Monocyte (primary cell): ENCODE measurements around a stretch of chr7.

- PRO-cap, 2 experiments, result no peak in any of the 2 experiments
Observed at GRCh38 chr7:105678754-105679582, 97.7 kb upstream of the EFCAB10 start.

DNA sequence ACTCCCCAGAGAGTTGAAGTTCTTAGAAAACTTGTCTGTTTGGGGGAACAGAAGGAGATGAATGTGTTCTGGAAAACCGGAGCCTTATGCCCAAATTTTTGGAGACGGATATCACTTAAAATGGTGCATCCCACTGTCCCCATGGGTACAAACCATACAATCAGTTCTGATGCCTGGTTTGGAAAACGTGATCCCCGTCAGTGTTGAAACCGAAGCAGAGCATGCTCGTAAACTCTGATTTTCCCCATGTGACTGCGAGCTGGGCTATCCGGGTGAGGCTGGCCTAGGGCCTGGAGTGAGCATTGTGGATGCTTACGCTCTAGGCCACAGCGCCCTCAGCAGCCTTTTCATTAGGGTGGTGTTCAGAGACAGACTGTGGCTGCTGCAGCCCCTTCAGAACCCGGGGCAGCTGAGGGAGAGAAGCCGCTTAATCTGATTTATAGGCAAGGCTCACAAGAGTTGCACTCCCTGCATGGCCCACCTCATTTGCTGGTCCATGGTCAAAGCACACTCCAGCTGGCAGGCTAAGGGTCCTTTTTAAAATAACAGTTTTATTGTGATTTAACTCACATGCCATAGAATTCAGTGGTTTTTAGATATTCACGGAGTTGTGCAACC, 72.7 kb downstream of the SYPL1 start:
- PRO-cap, 2 experiments, result no peak in any of the 2 experiments

GRCh38 chr7:106114757-106115288, 2.7 kb upstream of the SYPL1 start:
- PRO-cap, 2 experiments, result no peak in any of the 2 experiments

DNA sequence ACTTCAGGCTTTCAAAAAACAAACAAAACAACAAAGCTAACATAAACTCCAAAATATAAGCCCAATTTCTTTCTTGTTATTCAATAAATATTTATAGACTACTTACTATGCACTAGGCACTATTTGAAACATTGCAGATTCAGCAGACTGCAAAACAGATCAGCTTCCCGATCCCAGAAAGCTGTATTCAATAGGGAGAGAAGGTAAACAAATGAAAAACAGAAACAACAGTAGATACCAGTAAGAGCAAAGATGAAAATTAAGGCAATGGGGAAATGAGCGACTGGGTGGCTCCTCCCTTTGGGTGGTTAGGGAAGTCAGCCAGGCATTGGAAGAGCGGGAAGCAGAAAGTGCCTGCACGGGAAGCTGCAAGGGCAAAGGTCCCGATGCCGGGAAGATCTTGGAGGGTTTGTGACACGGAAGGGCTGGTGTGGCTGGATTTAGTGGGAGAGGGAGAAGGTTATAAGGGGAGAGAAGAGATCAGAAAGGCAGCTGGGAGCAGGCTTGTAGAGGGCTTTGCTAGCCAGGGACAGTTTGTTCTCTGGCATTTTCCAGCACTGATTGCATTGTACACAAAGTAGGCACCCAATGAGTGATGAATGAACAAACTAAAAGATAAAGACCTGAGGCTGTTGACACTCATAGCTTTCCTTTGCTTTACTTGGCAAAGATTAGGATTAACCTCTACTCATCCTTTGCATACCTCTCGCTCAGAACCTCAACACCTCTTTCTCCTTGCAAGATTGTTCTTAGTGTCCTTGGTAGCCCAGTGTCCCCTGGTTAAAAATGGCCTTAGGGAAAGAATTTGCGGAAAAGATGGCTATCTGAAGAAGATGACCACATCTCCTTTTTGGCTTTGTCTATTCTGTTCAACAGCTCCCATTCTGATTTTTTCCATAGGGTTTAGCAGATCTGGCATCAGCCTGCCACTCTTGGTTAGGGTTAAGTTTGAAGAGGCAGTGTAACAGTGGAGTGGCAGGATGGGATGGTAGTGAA, 67.7 kb downstream of the NAMPT start:
- PRO-cap, 2 experiments, result no peak in any of the 2 experiments

- PRO-cap, 2 experiments, result peak in 2 of 2 experiments; most common minus-strand start chr7:106274007 (in 2)
Observed at GRCh38 chr7:106272970-106274153, 11.4 kb downstream of the NAMPT start.

DNA sequence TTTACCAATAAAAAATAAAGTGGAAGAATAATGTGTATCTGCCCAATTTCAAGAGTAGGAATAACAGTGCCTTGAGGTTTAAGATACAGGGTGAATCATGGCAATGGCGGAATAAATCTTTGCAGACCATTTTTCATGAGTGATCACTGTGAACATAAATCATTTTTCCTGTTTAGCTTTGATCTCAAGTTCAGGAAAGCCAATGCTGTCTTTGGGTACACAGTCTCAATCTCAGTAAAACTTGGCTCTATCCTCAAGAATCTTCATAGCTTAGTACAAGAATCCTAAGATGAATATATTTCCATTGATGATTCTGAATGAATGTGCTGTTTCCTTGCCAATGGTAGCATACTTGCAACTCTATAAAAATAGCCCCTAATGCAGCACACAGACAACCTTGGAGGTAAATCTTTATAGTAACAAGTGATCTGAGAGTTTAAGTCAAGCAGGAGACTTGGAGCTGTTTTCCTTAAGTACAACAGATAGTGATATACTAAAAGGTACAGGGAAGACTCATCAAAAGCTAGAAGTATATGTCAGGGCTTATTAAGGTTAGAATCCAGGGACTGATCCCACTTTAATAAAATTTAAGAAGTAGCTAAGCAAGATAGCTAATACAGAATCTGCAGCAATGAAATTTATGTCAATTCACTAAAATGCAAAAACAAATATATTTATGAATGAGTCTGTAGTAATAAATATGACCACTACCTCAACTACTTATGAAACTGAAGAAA, 6.7 kb downstream of the NAMPT start:
- PRO-cap, 2 experiments, result peak in 2 of 2 experiments; most common minus-strand start position 571 of the sequence (in 2)

GRCh38 chr7:106279761-106280178, 5.0 kb downstream of the NAMPT start:
- PRO-cap, 2 experiments, result peak in 2 of 2 experiments; most common minus-strand start chr7:106279978 (in 2)

DNA sequence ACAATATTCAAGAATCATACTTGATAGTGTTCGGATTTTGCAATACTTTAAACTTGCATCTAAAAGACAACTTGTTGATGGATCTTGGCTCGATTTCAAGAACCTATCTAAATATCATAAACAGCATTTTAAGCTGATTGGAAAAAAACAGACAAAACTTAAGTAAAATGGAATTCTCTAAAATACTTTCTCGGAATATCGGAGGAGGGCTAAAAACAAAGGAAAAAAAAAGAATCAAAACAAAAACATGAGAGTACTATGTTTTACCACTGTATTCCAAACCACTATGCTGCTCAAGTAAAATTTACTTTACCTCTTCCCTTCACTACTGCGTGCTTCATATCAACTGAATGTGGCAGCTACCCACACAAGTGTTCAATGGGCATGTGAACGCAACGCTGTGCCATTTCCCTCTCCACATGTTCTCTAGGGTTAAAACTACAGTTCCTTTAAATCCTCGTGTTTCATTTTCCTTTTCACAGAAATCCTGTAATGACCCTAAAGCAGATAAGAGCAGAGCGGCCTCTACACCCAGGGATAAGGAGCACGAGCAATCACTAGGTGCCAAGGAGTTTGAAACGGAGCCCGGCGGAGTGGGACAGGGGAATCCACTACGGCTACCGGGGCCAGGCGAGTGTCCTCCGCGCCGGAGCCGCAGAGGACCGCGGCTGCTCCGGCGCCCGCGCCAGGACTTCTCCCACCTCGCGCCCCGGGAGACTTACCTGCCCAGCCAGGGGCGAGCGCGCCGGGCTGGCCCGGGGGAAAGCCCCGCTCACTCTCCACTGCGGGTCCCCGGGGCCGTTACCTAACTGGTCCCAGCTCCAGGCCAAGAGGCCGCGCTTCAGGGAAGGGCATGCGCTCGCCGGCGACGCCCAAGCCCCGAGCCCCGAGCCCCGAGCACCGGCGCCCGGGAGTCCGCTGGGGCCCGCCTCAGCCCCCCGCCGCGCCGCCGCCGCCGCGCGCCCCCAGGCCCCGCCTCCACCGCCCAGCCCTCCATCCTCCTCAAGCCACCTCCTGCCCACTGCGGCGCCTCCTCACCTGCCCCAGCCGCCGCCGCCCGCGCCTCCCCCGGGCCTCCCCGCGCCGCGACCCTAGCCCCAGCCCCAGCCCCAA, 801 bp downstream of the NAMPT start:
- PRO-cap, 2 experiments, result peak in 2 of 2 experiments; most common plus-strand start position 567 of the sequence (in 2); most common minus-strand start position 294 of the sequence (in 1)

GRCh38 chr7:106285938-106286116, 1.0 kb upstream of the NAMPT start:
- PRO-cap, 2 experiments, result no peak in any of the 2 experiments

DNA sequence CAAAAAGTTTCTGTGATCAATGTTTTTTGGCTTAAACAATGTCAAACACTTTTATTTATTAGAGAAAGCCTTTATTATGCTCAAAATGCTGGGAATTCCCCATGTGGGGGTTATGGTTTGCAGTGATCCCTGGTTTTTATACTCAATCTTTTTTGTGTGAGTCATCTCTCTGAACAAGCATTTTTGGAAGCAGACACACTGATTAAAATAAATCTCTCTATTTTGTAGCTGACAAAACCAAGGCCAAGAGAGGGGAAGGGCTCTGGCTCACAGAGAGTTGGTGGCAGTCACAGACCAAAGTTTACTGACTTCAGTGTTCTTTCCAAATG, 45.2 kb upstream of the NAMPT start:
- PRO-cap, 2 experiments, result no peak in any of the 2 experiments

- PRO-cap, 2 experiments, result peak in 1 of 2 experiments; most common plus-strand start chr7:106345130 (in 1); most common minus-strand start chr7:106344867 (in 1)
Observed at GRCh38 chr7:106344674-106345185, 59.9 kb upstream of the NAMPT start.

GRCh38 chr7:106420731-106421293, 136.0 kb upstream of the NAMPT start:
- PRO-cap, 2 experiments, result no peak in any of the 2 experiments

DNA sequence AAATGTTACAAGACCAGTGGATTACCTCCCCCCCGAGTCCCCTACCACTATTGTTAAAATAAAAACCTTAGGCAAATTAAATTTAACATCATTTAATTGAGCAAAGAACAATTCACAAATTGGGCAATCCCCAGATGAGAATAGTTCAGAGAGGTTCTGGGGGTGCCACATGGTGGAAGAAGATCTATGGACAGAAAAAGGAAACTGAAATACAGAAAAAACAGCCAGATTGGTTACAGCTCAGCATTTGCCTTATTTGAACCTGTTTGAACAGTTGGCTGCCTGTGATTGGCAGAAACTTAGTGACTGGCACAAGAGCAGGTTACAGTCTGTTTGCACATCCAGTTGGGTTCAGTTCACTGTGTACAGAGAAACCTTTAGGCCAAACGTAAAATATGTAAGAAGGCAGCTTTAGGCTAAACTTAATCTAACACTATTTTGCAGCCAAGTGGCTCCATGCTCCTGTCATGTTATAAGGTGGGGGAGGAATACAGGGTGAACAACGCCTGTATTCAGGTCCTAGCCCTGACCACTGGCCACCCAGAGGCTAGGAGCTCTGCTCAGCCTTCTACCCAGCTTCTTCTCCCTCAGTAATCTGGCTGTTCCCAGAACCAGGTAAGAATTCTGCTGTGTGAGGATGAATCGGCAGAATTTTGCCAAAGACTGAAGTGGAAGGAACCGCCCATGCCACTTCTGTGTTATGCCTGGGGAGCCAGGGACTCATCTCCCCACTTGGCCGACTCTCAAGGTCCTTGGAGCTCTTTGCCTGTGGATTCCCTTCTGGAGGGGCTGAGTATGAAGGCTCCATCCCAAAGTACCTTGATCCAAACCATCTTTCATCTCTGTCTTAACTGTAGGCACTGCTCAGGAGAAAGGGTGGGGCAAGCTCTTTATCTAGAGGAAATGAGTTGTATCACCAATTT, 164.2 kb upstream of the NAMPT start:
- PRO-cap, 2 experiments, result no peak in any of the 2 experiments

- PRO-cap, 2 experiments, result no peak in any of the 2 experiments
Observed at GRCh38 chr7:106538792-106539193, 122.2 kb downstream of the CCDC71L start.

- PRO-cap, 2 experiments, result no peak in any of the 2 experiments
Observed at GRCh38 chr7:106656962-106657699, 3.8 kb downstream of the CCDC71L start.

GRCh38 chr7:106718162-106718698, 57.3 kb upstream of the CCDC71L start:
- PRO-cap, 2 experiments, result peak in 2 of 2 experiments; most common plus-strand start chr7:106718444 (in 1); most common minus-strand start chr7:106718340 (in 1)

DNA sequence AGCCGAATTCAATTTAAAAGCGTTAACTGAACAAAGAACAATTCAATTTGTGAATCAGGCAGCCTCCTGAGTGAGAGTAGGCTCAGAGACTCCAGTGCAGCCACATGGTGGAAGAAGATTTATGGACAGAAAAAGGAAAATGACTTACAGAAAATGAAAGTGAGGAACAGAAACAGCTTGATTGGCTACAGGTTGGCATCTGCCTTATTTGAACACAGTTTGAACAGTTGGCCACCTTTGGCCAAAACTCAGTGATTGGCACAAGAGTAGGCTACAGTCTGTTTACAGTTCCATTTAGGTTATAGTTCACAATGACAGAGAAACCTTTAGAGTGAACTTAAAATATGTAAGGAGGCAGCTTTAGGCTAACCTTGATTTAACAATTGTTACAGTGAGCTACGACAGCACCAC, 86.3 kb upstream of the CCDC71L start:
- PRO-cap, 2 experiments, result no peak in any of the 2 experiments

- PRO-cap, 2 experiments, result peak in 1 of 2 experiments; most common plus-strand start chr7:106866925 (in 1); most common minus-strand start chr7:106866916 (in 1)
Observed at GRCh38 chr7:106866373-106867422, 1.6 kb downstream of the PIK3CG start.

GRCh38 chr7:106881595-106882038, 16.5 kb downstream of the PIK3CG start:
- PRO-cap, 2 experiments, result peak in 2 of 2 experiments; most common plus-strand start chr7:106881773 (in 2)

GRCh38 chr7:107213396-107213808, 44.6 kb downstream of the HBP1 start:
- PRO-cap, 2 experiments, result no peak in any of the 2 experiments